Measurements from ENCODE around the genes SPOP and XYLT2.

GRCh38 chr17:49452007-49452538 is 37.4 kb upstream of the PHB1 start:
- PRO-cap = no peak
- CAGE, long polyA plus RNA = no peak

- PRO-cap = no peak
- CAGE, long polyA plus RNA = no peak
Observed at GRCh38 chr17:49515105-49515959, 20.2 kb downstream of the NGFR start.

DNA sequence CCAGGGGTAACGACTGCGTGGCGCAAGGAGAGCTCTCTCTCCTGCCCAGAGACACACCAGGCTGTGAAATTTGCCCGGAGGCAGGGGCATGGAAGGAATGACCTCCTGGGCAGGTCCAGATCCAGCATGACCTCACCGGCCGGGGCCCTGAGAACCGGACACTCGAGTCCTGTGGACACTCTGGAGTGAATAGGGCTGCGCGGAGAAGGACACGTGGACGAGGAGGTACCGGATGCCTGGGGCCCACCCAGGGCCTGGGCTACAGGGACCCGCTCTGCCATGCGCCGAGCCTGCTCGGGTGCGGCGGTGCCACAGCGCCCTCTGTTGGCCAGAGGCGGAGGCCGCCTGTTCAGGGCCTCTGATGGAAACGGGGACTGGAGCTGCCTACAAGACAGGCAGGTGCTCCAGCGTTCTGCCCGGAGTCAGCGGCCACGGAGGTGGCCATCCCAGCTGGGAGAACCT is 19.5 kb upstream of the NXPH3 start:
- PRO-cap = no peak
- CAGE, long polyA plus RNA = no peak

DNA sequence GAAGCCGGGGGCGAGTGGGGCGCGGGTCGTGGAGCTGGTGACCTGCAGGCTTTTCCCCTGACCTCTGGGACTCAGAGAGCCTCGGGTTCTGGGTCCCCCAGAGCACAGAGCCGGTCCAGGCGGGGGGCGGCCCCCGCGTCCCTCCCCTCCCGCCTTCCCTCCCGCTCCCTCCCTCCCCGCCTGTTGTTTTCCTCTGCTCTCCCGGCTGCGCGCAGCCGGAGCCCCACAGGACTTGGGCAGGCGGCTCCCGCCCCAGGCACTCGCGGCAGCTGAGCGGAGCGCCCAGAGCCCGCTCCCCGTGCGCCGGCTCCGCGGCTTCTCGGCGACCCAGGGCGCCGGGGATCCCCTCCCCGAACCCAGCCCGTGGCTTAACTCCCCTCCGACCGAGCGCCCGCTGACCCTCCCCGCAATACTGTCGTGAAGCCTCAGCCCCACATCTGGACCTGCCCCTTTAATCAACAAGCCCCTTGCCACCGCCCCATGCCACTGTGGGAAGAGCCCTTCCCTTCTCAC is 975 bp downstream of the NXPH3 start:
- PRO-cap = no peak
- CAGE, long polyA plus RNA = no peak

- PRO-cap = bidirectional peak, plus-strand start at chr17:49677733, minus-strand start at chr17:49677558; bidirectional peak, plus-strand start at chr17:49678335, minus-strand start at chr17:49677984
- CAGE, long polyA plus RNA = start-site peak on the minus strand at chr17:49677986-49678080, 396 and 713 reads in 2 replicates
Observed at GRCh38 chr17:49677401-49678494, at the start of gene SPOP. Gene SPOP (minus strand): TSS chr17:49678097.

- PRO-cap = unidirectional peak, plus-strand start at chr17:49688231
- CAGE, long polyA plus RNA = no peak
Observed at GRCh38 chr17:49687879-49688570, 10.1 kb upstream of the SPOP start.

- PRO-cap = no peak
- CAGE, long polyA plus RNA = no peak
Observed at GRCh38 chr17:49704060-49704308, 3.8 kb downstream of the SLC35B1 start.

- PRO-cap = no peak
- CAGE, long polyA plus RNA = no peak
Observed at GRCh38 chr17:49707115-49707527, 643 bp downstream of the SLC35B1 start.

DNA sequence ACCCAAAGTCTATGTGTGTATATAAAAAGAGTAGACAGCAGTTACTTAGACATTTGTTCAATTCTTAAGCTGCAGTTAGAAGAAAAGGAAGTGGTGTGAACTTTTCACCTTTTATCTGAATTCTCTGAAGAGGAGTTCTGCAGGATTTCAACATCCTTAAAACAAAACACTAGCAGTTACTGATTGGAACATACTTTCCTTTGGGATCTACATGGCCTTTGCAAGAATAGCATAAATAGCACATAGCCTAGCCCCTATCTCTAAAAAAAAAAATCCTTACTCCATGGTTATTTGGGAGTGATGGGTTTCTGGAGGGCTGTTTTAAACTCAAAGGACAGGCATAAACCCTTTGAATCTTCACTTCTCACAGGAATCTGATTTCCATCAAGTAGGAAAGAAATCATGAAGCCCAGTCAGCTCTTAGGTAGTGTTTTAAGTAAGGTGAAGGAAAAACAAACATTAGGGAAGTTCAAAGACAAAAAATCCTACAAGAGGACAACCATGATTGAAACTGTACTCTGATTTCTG is 21.5 kb downstream of the FAM117A start:
- PRO-cap = no peak
- CAGE, long polyA plus RNA = no peak

GRCh38 chr17:49980610-49981187 is 11.7 kb downstream of the DLX4 start:
- PRO-cap = no peak
- CAGE, long polyA plus RNA = no peak

DNA sequence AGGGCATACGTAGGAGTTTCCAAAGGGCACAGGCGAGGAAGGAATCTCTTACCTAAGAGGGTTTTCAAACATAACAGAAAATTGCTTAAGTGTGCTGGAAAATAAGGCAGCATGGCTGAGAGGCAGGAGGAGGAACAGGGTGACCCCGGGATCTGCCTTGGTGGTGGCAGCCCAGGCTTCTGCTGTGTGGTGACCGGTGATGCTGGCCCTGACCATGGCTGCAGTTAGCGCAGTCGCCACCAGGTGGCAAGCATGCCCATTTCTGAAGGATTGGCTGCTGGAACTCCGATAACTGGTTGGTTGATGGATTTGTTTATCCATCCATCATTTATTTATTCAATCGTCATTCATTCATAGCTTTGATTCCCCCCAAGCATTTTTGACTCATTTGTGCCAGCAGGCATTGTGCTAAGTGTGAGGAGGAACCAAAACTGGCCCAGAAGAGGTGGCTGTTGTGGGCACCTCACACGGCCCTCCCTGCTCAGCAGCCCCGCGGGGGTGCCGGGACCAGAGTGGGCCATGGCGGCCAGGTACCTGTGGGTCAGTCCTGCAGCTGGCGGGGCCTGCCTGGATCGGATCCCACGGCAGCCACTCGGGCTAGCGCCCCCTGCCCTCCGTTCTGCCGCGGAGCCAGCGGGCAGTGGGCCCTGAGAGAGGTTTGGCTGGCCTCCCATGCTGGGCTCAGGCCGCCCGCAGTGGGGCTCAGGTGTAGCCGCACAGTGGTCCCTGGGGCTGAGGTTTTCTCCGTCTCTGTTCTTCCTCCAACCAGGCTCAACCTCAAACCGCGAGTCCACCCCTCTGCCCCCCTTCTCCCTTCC is 28.9 kb upstream of the ITGA3 start:
- PRO-cap = no peak
- CAGE, long polyA plus RNA = no peak

DNA sequence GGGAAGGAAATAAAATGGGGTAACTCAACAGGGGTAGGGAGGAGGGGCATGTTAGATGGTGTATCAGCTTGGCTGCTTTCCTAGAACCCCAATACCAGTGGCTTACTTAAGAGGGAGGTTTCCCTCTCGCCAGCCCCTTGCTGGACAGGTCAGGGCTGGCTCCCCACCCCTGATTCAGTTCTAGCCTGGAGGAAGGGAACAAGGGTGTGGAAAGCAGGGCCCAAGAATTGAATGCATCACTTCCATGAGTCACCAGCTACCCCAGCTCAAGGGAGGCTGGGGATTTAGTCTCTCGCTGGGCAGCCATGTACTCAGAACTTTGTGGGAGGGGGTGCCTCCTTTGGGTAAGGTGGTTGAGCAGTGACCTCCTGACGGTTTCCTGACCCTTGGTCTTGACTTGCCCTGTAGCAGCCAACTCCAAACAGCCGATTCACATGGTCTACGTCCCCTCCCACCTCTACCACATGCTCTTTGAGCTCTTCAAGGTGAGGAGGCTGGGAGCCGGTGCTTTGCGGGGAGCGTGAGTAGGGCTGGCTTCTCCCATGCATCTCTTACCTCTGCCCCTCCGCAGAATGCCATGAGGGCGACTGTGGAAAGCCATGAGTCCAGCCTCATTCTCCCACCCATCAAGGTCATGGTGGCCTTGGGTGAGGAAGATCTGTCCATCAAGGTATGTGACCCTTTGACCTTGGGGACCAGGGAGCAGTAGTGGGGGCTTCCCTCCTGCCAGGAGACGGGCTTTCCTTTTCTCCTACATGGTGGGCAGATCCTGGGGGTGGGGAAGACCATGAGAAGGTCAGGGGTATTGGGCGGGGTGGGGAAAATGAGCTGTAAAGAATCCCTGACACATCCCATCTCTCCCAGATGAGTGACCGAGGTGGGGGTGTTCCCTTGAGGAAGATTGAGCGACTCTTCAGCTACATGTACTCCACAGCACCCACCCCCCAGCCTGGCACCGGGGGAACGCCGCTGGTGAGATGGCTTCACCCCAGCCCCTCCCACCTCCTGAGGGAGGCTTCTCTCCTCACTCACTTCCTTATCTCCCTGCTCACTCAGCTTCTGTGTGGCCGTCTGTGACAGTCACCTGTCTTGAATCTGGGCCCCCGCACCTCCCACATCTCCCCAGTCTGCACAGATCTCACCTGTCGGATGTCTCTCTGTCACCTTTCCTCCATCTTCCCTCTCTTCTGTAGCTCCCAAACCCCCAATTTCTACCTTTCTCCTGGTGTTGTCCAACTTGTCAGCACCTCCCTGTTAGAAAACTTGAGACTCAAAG is 13.0 kb downstream of the PDK2 start:
- PRO-cap = no peak
- CAGE, long polyA plus RNA = no peak

GRCh38 chr17:50184052-50185195 is 17.0 kb downstream of the COL1A1 start:
- PRO-cap = no peak
- CAGE, long polyA plus RNA = no peak

GRCh38 chr17:50189374-50189922 is 12.0 kb downstream of the COL1A1 start:
- PRO-cap = no peak
- CAGE, long polyA plus RNA = no peak

GRCh38 chr17:50199604-50200633 is 1.5 kb downstream of the COL1A1 start:
- PRO-cap = bidirectional peak, plus-strand start at chr17:50199862, minus-strand start at chr17:50199779; bidirectional peak, plus-strand start at chr17:50200332, minus-strand start at chr17:50200237
- CAGE, long polyA plus RNA = no peak

GRCh38 chr17:50283230-50283723 is 9.0 kb downstream of the TMEM92 start:
- PRO-cap = no peak
- CAGE, long polyA plus RNA = no peak

GRCh38 chr17:50345992-50346960 is at the start of gene XYLT2:
Gene XYLT2 (plus strand): TSS chr17:50346126.
- PRO-cap = bidirectional peak, plus-strand start at chr17:50346126, minus-strand start at chr17:50345934
- CAGE, long polyA plus RNA = no peak

GRCh38 chr17:50359895-50360673 is 12.9 kb downstream of the MRPL27 start:
- PRO-cap = no peak
- CAGE, long polyA plus RNA = no peak

DNA sequence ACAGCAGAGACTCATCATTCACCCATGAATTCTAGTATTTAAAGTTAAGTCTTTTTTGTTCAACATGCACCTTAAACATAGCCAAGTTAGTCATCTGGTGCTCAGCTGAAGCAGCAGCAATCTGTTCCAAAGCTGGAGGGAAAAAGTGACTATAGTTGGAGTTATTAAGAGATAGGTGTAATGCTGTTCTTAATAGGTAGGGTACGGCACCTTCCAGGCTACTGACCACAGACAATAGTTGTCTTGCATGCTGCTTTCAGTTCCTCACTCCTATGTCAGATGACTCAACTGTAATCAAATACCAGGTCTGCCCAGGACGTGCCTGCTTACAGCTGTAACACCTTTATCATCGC is 6.0 kb downstream of the LRRC59 start:
- PRO-cap = no peak
- CAGE, long polyA plus RNA = no peak

GRCh38 chr17:50396221-50396968 is 928 bp downstream of the LRRC59 start:
- PRO-cap = no peak
- CAGE, long polyA plus RNA = no peak